Hair follicle dermal papilla cell (primary cell): ENCODE measurements around a stretch of chr16.

DNA sequence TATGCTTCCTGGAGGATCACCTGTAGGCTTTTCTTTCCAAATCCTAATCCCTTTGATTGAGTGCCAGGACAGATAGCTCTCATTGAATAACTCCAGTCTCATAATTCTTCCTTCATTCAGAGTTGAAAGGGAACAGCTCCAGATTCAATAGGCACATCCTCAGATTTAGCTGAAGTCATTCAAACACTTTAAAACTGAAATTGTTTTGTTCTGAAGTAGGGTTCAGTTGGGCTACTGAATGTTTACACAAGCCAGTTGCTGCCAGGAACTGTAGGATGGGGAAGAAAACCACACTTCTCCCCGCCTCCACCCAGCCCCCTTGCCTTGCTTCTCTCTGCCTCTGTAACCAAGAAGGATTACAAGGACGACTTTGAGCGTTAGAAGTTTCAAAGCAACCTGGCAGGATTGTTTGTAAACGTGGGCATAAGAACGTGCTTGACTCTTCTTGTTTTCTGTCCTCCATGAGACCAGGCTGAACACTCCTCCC, 287.8 kb downstream of the FTO start:
- CAGE, long polyA plus RNA: no peak

- CAGE, long polyA plus RNA: no peak
These were observed 205.9 kb downstream of the IRX3 start for GRCh38 chr16:54080397-54081291.

DNA sequence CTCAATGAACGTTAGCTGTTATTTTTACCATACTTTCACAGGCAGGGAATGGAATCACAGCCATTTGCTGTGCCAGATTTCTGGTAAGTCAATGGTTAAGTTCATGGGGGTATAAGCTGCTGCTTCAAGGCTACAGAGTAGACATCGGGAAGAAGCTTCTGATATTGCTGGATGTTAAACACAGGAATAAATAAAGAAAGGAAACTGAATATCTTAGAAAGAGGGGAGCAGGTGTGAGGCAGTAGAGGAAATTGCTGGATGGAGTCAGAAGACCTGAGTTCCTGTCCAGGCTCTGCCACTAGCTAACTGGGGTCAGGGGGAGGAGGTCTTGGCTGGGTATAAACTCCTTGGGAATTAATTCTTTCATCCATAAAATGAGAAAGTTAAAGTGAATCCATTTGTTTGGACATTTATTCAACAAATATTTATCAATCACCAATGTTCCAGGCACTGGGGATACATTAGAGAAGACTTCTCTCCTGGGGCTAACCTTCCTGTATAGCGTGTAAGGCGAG, 145.1 kb downstream of the IRX3 start:
- CAGE, long polyA plus RNA: no peak

GRCh38 chr16:54175154-54175942, 111.2 kb downstream of the IRX3 start:
- CAGE, long polyA plus RNA: no peak

DNA sequence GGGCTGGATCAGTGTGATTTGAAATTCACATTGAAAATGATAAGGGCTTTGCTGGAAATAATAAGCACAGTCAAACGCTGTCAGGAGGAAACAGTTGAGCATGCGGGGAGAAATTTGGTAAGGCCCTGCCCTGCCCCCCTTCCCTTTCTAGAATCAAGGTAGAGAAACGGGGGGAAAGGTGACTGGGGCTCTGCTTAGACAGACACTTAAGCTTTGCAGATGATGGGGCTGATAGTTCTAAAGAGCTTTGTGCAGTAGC, 74.3 kb upstream of the IRX3 start:
- CAGE, long polyA plus RNA: no peak

DNA sequence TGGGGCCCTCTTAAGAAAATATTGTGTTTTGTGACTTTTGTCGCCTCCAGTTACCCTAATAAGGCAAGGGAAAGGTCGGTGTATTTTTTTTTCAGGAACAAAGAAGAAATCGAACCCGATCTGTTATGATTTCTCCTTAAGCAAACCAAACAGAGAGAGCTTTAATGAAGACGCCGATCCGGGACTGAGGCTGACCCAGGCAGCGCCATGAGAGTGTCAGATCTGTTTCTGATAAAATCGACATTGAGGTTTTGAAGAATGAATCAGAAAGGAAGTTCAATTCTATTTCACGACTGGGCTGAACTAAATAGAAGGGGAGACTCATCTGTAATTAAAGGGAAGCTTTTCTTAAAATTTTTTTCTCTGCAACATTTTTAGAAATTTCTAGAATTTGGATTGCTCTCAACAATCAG, 144.7 kb upstream of the IRX3 start:
- CAGE, long polyA plus RNA: no peak

DNA sequence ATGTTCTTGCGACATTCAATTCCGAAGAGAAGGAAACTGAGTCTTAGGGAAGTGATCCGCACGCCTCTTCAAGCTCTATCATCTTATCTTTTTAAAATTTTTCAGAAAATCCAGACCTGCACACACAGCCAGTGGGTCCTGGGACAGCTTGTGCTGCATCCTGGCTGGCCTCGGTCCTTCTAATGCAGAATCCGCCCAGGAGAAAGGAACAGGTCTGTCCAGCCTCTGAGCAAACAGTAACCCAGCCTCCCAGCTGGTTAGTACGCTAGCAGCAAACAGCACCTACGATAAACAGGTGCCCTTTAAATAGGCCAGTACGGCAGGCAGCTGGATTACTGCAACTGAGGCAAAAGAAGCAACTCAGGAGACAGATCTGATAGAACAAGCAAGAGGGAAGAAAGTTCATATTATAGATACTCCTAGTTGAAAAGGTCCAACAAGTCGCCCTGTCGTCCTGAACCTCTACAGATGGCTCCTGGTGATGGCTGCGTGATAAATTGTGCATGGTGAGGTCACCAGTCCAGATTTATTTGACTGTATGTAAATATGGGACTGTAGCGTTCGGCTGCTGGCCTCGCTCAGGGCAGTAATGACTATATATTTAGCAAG, 254.3 kb upstream of the IRX3 start:
- CAGE, long polyA plus RNA: no peak

- CAGE, long polyA plus RNA: no peak
These were observed 7.7 kb upstream of the IRX5 start for GRCh38 chr16:54922904-54923486.

DNA sequence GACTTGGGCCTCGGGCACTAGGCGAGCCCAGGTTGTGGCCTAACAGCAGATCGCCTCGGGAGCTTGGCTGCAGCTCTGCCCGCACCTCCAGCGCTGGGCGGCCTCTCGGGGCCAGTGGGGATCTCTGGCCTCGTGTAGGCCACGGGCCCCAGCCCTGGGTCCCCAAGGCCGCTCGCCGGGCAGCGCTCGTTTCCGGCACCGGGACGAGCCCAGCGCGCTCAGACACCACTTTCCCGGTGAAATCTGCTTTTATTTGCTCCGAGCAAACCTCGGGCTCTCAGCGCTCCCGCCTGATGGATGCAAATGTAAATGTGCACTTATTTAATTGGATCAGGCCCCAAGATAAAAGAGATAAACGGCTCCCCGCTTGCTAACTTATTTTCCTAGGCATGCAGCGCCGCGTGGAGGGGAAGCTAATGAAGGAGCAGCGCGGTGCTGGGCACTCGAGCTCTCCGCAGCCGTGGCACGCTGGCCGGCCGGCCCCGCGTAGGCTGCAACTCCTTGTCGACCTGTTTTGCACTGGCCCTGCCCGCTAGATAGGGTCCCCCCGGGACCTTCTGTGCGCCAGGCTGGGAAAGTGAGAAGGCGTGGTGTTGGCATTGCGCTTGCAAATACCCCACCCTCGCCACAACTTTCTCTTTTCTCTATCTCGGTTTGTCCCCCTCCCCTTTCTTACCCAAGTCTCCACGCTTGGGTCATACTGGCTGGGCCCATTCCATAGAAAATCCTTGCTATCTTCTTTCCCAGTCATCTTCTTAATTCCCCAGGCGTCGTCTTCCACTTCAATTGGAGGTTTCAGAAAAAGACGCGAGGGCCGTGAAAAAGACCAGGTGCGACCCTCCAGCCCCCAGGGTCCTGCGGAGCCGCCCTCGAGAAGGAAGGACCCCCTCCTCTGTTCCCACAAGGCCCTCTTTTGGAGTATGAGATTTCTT, 8.0 kb downstream of the IRX5 start:
- CAGE, long polyA plus RNA: no peak

- CAGE, long polyA plus RNA: no peak
These were observed 8.9 kb downstream of the IRX5 start for GRCh38 chr16:54939485-54940145.

DNA sequence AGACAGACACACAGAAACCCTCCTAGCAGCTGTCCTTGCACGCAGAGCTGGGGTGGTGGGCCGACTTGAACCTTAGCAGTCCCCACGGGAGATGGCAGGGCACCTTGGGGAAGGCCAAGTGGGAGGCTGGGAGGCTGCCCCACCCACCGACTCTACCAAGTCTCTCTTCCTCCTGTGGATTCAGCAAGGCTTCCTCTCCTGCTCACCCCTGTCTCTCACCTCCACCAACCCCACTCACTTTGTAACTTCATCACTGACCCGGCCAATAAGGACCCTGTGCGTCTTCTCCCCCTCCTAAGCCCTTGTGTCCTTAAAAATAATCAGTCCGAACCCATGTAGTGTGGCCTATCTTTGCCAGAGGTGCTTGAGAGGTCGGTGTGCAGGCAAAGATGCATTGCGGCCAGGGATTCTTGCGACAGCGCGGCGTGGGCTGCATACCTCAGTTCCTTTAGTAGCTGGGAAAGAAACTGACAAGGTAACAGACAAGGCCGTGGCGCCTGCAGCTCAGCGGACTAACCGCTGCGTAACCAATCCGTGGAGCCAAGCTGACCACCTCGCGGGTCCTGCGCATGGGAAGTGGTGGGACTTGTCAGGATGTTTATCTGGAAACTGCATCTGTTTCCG, 6.5 kb downstream of the IRX6 start:
- CAGE, long polyA plus RNA: no peak

- CAGE, long polyA plus RNA: no peak
These were observed 806 bp upstream of the GNAO1 start for GRCh38 chr16:56190503-56190862.

GRCh38 chr16:56270839-56271068, 79.5 kb downstream of the GNAO1 start:
- CAGE, long polyA plus RNA: no peak

GRCh38 chr16:56370429-56371348, 54.7 kb downstream of the AMFR start:
- CAGE, long polyA plus RNA: no peak

- CAGE, long polyA plus RNA: no peak
These were observed 42.1 kb downstream of the AMFR start for GRCh38 chr16:56382892-56383969.

DNA sequence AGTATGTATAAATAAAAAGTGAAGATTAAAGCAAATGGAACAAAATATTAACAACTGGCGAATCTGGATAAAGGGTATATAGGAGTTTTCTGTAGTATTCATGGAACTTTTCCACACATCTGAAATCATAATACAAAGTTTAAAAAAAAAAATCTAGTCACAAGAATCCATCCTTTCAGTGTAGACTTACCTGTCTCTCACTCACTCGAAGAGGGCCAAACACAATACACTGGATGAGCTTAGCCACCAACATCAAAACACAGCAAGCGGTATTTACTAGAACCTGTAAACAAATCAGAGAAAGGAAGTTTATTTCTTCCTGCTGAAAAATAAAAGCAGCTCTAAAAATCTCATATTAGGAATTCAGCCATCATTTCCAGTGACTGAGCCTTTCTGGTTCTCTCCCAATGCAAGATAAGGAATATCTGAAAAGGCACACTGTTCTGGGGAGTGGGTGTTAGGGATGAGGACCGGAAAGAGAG, 11.2 kb downstream of the AMFR start:
- CAGE, long polyA plus RNA: no peak

- CAGE, long polyA plus RNA: no peak
These were observed 1.3 kb downstream of the MT2A start for GRCh38 chr16:56609748-56610042.

GRCh38 chr16:56626359-56626638, 718 bp downstream of the MT1E start:
- CAGE, long polyA plus RNA: no peak

DNA sequence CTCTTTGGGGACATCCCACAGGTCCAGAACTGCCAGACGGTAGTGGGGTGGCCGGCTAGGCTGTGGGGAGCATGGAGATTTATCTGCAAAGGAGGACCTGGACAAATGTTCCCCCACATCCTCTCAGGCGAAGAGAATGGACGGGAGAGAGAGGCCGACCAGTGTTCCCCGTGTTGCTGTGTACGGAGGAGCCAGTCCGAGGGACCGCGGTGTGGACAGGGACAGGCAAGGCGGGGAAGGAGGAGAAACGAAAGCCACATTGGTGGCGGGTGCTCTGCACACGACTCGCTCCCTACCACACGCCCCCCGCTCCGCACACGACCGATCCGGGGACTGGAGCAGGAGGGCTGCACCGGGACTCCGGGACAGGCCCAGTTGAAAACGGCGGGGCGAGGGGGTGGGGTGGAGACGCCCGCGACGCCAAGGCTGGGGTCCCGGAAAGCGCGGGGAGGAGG, 526 bp upstream of the MT1M start:
- CAGE, long polyA plus RNA: no peak

DNA sequence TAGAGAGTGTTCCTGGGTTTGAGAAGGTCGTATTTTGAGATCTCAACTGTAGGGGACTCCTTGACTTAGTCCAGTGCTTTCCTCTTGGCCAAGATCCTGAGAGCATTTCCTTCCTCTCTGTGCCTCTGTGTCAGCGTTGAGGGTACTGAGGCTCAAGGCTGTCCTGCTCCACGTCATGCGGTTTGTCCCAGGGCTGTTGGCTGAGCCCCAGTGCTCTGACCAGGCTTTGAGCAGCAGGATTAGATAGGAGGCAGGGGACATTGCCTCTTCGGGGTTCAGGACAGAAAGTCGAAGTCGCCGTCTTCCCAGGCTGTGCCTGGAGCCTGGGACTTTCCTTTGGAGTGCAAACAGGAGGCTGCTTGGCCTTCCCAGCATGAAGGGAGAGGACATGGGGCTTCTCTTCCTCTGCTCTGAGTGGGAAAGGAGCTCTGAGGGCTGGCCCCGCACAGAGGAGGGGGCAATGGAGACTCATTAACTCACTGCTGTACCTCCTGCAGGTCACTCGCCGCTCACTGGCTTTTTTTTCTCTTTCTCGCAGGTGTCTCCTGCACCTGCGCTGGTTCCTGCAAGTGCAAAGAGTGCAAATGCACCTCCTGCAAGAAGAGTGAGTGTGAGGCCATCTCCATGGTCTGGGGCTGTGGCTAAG, 501 bp downstream of the MT1F start:
- CAGE, long polyA plus RNA: no peak